Smooth muscle cell (in vitro differentiated cells): ENCODE measurements around a stretch of chr12.

DNA sequence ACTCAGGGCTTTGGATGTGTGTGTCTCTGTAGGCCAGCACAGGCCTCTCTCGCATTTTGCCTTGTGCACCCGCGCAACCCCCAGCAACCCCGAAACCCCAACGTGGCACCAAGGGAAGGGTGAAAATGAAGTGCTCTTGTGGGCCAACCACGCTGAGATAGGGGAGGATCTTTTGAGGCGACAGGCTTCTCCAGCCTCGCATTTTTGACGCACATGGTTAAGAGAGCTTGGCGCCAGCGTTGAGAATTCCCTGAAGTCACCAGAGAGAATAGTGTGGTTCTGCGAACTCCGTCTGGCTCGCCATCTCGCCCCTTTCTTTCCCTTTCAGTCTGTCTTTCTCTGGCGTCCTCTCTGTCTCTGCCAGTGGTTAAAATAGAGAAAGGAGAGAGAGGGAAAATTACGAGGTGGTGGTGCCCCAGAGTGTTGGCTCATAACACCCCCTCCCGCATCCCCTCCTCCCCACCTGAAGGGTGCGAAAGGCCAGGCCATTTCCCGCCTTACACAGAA, 1.9 kb upstream of the TBX3 start:
- RAMPAGE, long total RNA: no peak

- RAMPAGE, long total RNA: no peak
These were observed 3.9 kb upstream of the TBX3 start for GRCh38 chr12:114687753-114688325.

DNA sequence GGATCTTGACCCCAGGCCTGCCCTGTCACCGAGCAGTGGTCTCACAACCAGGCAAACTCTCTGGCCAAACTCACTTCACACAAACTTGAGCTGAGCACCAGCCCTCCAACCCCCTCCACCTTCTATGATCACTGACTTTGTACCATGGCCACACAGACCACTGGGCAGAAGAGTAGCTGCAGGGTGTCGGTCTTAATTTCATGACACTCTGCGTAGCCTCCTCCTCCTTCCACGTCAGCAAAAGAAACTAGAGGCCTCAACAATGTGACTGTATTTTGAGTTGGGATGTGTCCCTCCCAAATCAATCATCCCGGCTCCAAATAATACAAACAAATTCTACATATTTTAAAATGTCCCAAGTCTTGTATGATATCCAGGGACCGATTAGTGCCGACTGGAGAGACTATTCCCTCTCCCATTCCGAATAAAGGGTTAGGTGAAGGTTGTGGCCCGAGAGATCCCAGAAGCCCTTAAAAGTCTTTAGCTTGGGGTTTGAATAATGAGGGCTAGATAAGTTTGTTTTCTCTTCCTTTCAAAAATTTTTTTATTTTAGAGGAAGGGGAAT, 7.4 kb upstream of the TBX3 start:
- RAMPAGE, long total RNA: no peak

DNA sequence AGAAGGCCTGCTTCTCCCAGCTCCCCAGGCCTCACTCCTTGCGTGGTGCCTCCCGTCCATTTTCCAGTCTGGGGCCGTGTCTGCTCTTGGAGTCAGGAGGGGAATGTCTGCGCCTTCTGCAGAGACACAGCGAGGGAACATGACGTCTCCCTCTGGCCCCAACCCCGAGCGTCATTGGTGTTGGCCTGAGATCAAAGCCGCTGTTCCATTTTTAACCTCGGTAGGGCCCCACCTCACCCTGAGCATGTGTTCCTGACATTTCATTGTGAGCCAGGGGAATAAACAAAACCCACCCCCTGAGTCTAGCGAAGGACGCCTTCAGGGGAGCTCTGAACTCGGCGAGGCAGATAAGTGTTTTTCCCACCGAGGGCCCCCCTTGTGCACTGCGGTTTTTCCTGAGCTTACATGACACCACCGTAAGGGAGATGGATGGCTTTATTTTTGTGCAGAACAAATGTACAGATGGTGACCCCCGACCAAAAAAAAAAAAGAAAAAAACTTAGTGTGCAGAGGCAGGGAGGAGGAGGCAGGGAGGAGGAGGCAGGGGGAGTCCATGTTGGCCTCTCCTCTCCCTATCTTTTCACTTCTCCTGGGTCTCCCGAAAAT, 269.0 kb upstream of the TBX3 start:
- RAMPAGE, long total RNA: no peak

DNA sequence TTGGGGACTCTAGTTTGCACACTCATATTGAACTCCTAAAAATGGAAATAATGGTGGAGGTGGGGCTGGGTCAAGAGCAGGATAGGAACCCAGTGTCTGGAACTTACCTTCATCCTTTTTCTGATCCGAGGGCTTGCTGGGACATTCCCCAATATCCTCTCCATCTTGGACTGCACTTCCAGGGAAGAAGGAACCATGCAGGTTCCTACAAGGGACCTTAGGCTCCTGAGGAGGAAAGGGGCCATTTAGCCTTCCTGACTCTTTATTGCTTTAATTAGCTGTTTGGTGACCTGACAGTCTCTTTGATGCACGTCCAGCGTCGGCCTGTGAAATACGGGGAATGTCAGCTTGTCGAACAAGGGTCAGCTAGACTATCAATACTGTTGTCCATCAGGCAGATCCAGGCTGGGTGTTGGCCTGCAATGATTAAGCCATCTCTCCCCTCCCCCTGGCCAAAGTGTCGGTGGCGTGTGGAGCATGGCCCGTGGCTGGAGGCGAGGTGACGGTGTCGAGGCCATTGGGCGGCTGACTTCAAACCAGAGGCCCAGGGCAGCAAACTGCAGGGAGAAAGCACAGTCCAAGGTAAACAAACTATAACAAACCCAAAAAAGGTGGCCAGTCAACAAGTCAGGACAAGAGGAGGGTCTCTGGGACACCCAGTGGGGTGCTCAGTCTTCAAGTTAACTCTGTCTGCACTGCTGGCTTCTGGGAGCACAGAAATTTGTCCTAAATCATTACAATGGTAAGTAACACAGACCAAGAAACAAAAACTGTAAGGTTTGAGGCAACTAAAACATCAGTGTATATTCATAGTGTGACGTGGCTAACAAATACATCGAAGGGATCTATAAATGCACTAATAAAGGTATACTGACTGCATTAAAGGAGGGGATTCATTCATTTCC, 405.3 kb upstream of the TBX3 start:
- RAMPAGE, long total RNA: no peak

GRCh38 chr12:115335708-115336135, 651.7 kb upstream of the TBX3 start:
- RAMPAGE, long total RNA: no peak

- RAMPAGE, long total RNA: no peak
These were observed 657.5 kb upstream of the TBX3 start for GRCh38 chr12:115341249-115342023.

- RAMPAGE, long total RNA: no peak
These were observed 784.0 kb upstream of the TBX3 start for GRCh38 chr12:115467951-115468480.

DNA sequence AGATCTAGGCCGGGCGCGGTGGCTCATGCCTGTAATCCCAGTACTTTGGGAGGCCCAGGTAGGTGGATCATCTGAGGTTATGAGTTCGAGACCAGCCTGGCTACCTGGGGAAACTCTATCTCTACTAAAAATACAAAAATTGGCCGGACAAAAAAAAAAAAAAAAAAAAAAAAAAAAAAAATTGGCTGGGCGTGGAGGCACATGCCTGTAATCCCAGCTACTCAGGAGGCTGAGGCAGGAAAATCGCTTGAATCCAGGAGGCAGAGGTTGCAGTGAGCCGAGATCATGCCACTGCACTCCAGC, 441.7 kb downstream of the MED13L start:
- RAMPAGE, long total RNA: no peak

- RAMPAGE, long total RNA: no peak
These were observed 409.7 kb downstream of the MED13L start for GRCh38 chr12:115867761-115868304.

GRCh38 chr12:115872783-115873875, 404.4 kb downstream of the MED13L start:
- RAMPAGE, long total RNA: no peak

DNA sequence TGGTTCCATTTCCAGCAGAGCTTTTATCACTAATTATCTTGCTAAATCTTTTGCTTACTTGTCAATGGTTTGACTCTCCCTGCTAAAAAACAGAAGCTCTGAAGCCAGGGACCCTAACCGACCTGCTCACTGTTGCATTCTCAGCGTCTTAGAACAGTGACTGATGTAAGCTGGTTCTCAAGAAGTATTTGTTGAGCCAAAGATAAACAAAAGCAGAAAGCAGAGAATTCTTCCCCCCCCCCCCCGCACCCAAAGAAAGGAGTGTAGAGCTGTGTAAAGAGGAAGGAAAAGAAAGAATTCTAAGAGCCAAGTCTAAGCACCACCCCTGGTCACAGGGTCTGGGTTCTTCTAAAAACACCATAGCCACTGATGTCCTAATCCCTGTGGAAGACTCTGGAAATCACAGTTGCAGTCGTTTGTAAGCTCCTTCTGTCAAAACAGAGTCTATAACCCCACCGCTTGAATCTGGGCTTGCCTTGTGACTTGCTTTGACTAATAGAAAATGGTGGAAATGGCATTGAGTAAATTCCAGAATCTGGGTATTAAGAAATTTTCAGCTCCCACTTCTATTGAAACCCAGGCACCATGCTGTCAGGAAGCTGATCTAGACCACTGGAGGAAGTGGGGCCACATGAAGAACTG, 385.7 kb downstream of the MED13L start:
- RAMPAGE, long total RNA: no peak

- RAMPAGE, long total RNA: no peak
These were observed 360.4 kb downstream of the MED13L start for GRCh38 chr12:115917135-115917514.

DNA sequence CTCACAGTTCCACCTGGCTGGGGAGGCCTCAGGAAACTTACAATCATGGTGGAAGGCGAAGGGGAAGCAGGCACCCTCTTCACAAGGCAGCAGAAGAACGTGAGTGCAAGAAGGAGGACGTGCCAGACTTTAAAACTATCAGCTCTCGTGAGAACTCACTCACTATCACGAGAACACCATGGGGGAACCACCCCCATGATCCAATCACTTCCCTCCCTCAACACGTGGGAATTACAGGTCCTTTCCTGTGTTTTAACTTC, 358.8 kb downstream of the MED13L start:
- RAMPAGE, long total RNA: no peak

DNA sequence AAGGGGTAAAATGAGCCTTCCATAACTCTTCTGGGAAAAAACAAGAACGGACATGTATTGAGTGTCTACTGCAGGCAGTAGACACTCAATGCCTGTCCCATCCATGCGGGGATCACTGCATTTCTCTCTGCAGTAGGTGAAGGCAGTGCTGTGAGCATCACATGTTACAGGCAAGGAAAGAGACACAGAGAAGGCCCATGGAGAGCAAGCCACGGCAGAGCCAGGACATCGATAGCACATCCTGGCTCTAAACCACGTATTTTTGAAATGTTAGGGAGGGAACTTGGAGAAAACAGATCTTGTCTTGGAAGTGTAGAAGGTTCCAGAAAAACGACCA, 328.4 kb downstream of the MED13L start:
- RAMPAGE, long total RNA: no peak

DNA sequence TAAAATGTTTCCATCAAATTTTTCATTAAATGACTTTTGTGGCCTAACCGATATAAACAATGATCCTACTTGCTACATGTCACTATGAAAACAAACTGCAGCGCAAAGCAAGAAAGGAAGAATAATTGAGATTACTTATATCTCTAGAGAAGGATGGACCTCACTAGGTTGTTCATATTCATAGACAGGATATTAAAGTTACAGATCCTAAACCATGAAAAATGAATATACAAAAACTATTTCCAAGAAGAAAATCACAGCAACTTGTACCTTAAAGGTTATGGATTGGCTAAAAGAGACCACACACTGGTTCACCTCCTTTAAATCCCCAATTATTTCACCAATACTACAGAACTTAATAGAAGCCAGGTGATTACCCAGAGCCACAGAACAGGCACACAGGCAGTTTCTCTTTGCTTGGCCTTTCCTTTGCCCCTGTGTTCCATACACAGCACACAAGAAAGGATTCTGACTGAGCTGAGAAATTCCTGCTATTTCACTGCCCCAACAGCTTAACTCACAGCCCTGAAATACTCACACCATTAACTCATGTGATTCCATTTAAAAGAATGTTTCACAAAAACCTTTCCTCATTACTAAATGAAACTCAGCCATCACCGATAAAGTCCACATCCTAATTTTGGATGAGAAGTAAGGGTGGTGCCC, 133.7 kb downstream of the MED13L start:
- RAMPAGE, long total RNA: no peak

DNA sequence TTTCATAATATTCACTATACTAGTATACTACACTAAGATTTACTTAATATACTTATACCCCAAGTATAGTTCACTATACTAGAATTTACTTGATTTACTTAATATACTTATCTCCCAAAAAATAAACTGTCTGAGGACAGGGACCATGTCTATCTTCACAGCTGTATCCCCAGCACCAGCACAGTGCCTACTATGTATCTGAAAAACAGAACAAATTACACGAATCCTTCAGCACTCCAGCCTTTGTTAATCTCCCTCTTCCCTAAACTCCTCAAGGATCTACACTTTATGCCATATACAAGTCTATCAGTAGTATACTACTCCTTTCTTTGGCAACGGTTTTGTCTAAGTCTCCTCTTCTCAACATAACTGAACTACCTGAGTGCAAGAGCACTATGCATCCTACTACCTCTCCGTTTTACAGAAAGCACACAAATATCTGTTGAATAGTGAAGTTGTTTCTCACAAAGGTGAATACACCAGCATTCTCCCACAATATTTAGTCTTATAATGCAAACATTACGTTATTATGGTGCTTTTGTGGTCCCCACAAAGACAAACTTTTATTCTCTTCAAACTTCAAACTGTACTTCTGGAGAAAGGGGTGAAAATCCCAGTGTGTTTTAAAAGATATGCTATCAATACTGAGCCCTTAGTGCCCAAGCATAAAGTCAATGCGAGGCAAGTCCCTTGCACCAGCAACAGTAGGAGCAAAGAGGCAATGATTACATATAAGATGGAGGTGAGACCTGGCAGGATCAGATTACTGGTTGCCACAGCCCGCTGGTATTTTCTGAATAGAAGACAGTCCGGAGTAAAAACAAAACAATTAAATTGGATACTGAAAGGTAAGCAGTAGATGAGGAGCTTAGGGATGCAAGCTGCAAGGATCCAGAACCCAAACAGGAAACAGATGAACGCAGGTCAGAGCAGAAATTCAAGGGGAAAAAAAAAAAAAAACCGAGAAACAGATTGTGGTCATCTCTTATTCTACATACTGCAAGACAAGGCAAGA, 120.0 kb downstream of the MED13L start:
- RAMPAGE, long total RNA: no peak

- RAMPAGE, long total RNA: no peak
These were observed 48.6 kb downstream of the MED13L start for GRCh38 chr12:116228819-116229414.

GRCh38 chr12:116274690-116275324, 2.7 kb downstream of the MED13L start:
- RAMPAGE, long total RNA: no peak

- RAMPAGE, long total RNA: no peak
These were observed 1.5 kb downstream of the MED13L start for GRCh38 chr12:116276028-116276325.